Tibial nerve (tissue), 3 donors: ENCODE measurements around a stretch of chr4.

GRCh38 chr4:151540507-151541211, 131.7 kb downstream of the FHIP1A start:
- PRO-cap = no peak
- RAMPAGE, long total RNA, 3 experiments = no peak in any of the 3 experiments

GRCh38 chr4:151687831-151688527, 72.8 kb downstream of the GATB start:
- PRO-cap = no peak
- RAMPAGE, long total RNA, 3 experiments = no peak in any of the 3 experiments

DNA sequence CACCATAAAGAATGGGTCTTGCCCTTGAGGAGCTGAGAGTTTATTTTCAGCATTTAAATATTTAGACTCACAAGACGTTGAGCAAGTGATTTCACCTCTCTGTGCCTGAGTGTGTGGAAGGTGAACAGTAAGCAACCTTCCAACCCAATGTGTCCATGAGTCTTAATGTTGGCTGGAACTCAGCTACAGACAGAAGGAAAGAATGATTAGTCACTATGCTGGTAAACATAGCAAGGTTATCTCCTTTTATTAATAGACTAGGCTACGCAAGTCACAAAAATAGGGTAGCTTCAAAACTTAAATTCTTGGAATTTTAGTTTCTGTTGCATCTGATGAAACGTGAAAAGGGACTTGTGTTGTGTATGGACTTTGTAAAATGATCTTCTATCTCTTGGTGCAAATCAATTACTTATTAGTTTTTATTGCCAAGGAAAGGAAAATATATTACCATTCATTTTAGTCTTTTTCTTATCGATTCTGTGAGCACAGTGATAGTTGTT, 277.5 kb upstream of the GATB start:
- PRO-cap = no peak
- RAMPAGE, long total RNA, 3 experiments = no peak in any of the 3 experiments

DNA sequence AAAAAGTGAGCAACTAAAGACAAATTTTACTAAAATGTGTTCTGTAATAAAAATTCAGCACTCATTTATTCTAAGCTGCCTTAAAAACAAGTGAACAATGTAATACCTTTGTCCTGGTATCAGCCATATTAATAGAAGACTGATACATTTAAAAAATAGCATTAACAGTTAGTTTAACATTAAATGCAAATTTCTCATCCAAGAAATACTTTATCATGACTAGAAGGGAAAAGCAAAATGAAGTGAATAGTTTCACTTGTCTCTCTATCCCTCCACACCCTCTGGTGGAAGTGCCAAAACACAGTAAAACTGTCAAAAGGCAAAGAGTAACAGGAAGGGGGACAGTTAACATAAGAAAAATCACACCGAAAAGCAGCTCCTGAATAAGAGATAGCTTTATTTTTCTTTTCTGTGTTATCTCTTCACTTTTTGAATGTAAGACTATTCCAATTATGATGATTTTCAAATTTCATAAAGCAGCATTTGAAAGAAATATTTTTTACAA, 187.3 kb downstream of the FBXW7 start:
- PRO-cap = no peak
- RAMPAGE, long total RNA, 3 experiments = no peak in any of the 3 experiments

DNA sequence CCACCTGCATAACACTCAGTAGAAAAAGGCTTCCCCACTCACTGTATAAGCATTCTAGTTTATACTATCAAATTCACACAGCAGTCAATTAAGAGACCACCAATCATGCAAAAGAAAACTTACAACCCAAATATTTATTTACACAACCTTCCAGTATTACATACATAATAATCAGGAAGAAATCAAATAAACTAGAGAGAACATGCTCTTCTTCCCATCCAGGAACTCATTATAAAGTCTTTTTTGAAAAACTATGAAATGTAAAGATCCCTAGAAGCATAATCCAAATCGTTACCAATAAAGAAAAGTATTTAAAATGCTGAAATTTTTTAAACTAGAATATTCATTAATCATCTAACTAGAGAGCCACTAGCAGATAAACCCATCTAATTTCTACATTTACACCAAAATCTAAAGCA, 11.0 kb downstream of the FBXW7 start:
- PRO-cap = no peak
- RAMPAGE, long total RNA, 3 experiments = no peak in any of the 3 experiments

- PRO-cap = no peak
- RAMPAGE, long total RNA, 3 experiments = no peak in any of the 3 experiments
Observed at GRCh38 chr4:152590090-152590828, 54.4 kb upstream of the FBXW7 start.

DNA sequence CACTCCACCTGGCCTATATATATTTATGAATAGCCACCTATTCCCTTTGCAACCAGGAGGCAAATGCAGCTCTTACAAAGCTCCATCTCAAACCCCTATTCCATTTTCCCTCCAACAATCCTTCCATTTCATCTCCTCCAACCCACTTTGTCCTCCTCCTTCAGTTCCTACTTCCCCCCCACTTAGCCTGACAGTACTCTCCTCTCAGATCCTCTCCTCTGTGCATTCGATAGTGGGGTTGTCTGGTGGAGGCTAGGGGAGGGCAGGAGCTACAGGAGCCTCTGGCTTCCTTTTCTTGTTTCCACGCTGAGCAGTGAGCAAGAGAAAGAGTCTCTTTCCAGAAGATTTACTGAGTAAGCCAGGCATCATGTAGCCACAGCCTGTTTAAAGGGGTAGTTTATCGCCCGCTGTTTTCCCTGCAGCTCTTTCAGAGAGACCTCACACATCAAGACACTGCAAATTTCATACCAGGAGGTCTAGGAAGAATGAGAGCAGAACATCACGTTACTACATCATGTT, 33.2 kb downstream of the TMEM154 start:
- PRO-cap = no peak
- RAMPAGE, long total RNA, 3 experiments = no peak in any of the 3 experiments

DNA sequence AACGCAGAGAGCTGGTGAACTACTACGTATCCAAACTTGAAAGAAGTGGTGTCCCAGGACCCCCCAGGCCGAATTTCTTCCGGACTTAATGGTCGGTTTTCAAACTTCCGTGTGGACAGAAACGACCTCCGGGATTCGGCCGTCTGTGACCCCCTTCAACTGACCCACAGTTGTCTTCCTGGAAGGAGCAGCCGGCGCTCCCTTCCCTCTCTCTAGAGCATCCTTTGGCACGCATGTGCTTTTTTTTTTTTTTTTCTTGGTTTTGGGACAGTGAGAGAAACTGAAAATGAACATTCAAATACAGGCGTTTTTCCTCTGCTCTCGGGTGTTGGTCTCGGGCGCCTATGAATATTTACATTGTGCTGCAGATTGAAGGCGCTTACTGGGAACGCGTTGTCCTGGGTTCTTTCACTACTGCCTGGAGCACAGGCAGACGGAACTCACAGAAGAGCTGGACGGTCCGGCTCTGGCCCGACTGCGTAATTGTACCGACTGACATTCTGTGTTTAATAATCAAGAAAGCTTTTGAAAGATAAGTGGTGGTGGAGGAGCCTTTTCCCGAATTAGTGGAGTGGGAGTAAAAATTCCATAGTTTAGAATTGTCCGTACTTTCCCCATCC, 1.9 kb downstream of the FHDC1 start:
- PRO-cap = bidirectional peak, plus-strand start at position 436 of the sequence, minus-strand start at position 346 of the sequence
- RAMPAGE, long total RNA, 3 experiments = no peak in any of the 3 experiments

DNA sequence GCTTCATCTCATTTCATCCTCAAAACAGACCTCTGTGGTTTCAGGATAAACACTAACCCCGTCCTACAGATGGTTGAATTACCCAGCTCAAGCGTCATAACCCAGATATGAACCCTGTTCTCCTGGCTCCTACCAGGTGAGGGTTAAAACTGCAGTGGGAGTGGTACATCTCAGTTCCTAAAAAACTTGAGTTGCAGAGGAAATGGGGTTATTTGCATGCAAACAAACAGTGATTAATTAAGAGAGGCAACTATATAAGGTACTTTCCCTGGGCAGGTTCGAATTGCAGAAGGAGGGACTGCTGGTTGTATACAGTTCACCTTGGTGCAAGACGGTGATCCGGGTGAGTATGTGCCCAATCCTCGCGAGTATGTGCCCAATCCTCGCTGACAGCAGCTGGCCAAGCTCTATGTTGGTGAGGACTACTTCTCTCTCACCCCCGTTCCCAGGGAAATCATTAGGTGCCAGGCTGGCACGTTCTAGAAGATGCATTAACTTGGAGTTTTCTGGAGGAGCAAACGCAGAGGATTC, 72.6 kb downstream of the FHDC1 start:
- PRO-cap = no peak
- RAMPAGE, long total RNA, 3 experiments = no peak in any of the 3 experiments

- PRO-cap = no peak
- RAMPAGE, long total RNA, 3 experiments = no peak in any of the 3 experiments
Observed at GRCh38 chr4:153067418-153067721, 131.2 kb downstream of the FHDC1 start.

DNA sequence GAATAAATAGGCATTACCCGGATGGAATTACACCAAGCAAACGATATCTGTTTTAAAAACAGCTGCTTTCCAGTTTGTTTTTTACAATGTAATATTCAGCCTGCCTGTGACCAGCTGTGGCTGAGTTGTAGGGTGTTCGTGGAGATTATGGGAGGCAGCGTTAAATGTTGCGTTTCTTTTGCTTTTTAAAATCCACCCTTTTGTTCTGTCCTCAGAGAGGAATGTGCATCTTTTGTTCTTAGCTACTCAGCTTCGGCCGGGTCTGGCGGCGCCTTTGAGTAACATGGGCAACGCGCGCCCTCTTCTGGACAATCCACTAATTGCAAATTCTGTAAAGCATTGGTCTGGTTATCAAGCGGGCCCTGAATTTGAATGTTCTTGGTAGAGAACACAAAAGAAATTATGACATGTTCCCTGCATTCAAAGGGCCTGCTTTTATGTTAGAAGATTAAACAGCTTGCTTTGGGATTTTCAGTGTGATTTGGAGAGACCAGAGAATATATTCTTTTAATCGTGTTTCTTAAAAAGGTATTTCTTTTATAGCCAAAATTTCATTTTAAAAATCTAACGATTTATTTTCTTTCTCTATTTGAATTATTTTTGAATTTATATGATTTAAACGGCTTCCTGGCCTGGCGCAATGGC, 76.3 kb upstream of the TRIM2 start:
- PRO-cap = no peak
- RAMPAGE, long total RNA, 3 experiments = no peak in any of the 3 experiments

DNA sequence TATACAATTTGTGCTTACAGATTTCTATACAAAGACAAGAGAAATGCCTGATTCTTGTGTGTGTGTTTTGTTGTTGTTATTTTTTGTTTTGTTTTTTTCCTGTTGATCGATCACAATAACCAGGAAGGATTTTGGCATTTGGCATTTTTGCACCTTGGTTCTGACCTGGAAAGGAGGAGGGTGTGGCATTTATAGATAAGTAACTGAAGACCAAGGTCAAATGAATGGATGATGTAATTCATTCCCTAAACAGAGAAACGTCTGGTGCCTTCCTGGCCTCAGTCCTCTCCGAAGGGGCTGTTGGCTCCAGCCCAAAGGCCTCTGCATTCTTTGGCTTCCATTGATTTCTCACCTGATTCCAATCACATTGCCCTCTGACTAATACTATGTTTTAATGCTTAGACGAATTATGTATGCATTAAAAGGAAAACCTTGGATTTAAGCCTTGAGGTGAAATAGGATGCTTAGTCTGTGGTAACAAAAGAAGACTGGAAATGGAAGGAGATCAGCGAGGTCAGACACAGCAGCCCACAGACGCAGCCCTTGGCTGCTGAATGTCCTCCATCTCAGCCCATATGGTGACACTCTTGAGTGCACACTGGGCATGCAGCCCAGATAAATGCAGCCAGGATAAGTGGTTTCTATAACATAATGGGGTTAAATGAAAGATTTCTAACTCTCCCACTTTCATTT, 60.6 kb upstream of the TRIM2 start:
- PRO-cap = no peak
- RAMPAGE, long total RNA, 3 experiments = no peak in any of the 3 experiments

DNA sequence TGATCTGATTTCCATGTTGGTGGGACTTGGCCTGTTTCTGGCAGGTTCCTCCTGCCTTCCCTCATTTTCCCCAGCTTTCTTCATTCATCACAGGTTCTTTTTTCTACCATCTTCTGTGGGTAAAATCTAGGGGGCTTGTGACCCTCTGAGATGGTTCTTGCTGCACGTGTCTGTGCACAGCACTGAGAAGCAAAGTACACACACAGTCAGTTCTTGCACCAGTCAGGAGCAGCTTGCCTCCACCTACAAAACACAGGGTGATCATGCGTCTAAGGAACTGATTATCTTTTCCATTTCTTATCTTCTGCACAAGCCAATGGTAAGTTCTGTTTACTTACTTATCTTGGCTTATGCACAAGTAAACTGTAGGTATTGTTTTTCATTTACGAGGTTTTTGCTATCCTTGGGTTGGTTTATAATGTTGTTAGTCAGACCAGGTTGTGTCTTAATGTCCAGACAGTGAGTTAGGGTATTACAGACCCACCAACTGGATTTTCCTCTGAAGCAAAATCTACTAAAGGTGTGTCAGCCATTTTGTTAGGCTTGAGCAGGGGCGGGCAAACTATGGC, 40.7 kb downstream of the TRIM2 start:
- PRO-cap = no peak
- RAMPAGE, long total RNA, 3 experiments = no peak in any of the 3 experiments

GRCh38 chr4:153344824-153345792, 620 bp downstream of the MND1 start:
- PRO-cap = no peak
- RAMPAGE, long total RNA, 3 experiments = no peak in any of the 3 experiments

DNA sequence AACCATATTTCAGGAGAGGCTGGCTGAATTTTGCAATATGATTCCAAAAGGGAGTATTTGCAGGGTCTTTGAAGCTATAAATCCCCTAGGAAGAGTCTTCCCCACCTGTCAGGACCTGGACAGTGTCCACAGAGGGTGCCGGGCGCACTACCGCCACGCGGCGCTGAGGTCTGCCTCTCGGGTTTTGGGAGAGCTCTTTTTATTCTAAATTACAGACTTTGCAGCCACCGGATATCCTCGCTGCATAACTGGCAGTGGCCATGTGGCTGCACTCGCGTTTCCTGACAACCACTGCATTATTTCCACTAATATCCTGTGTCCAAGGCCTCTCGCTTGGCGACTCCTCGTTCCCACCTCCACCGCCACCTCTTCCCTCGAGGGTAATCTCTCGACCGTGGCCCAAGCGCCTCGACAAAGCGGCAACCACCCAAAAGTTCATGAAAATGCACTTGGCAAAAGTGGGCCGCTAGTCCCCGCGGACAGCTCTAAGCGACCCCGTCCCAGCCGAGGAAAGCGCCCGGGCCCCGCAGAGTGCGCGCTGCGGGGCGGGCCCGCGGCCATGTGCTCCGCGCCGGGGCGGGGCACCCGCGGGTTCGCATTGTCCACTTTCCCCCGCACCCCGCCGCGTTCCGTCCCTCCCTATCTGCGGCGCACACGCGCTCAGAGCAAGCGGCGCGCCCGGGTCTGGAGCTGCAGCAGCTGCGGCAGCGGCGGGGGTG, 457 bp upstream of the TMEM131L start:
- PRO-cap = bidirectional peak, plus-strand start outside the sequence, minus-strand start at position 686 of the sequence
- RAMPAGE, long total RNA, 3 experiments = no peak in any of the 3 experiments

DNA sequence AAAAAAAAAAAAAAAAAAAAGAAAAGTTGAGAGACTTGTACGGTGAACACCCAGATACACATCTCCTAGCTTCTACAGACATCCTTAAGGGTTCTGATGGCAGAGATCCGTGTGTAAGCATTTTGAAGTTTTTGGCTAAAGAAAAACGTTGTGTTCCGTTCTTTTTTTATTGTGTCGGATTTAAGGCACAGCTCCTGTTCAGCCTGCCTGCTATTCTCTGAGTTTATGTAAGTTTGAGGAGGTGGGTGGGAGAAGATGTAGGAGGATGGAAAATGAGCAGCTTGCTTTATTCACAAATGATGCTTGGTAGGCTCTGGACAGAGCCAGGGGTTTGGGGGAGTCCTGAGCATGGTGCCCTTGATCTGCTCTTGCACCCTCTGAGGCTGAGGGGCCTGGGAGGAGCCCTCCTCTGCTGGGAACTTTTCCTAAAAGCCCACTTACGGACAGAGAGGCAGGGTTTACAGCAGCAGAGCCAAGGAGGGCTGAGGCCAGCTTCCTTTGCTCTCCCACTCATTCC, 31.8 kb downstream of the TMEM131L start:
- PRO-cap = no peak
- RAMPAGE, long total RNA, 3 experiments = no peak in any of the 3 experiments

DNA sequence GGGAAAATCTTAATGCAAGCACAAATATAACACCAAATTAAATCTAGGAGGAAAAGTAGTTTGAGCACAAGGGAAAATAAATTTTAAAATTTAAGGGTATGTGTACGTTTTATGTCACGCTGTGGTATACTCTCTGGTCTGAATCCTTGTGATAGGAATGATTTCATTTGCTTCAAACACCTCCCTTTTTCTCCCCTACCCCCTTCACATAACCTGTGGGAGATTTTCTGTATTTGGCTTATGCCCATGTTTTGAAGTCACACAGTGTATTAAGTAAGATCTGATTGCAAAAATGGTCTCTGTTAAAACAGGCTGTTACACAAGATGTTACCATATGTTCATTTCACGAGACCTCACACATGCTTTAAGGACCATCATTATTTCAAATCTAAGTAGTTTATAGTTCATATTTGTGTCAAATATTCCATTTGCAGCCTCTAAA, 63.4 kb downstream of the TMEM131L start:
- PRO-cap = no peak
- RAMPAGE, long total RNA, 3 experiments = no peak in any of the 3 experiments

- PRO-cap = no peak
- RAMPAGE, long total RNA, 3 experiments = no peak in any of the 3 experiments
Observed at GRCh38 chr4:153530461-153530940, 64.3 kb downstream of the TMEM131L start.

DNA sequence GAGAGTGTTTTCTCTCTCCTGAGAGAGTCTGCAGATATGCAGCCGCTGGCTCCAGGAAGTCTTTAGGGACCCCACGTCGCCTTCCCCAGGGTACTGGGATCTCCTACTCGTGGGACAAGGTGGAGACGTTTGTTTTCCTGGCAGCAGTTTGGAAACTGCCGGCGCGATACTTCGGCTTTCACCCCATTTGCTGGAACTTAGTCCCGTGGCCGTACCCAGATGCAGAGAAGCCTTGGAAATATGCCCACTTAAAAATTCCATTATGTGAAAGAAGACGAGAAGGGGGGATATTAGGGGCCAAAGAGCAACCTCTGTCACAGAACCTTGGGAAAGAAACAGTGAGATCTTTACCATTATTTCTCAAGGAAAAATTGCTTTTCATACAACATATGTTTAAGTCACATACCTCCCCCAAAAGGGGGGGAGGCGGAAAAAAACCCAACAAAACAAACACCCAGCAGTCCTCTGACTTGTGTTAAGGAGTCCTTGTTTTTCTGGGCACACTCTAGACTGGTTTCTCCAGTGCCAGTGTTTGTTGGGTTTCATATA, 72.7 kb downstream of the TMEM131L start:
- PRO-cap = no peak
- RAMPAGE, long total RNA, 3 experiments = no peak in any of the 3 experiments

DNA sequence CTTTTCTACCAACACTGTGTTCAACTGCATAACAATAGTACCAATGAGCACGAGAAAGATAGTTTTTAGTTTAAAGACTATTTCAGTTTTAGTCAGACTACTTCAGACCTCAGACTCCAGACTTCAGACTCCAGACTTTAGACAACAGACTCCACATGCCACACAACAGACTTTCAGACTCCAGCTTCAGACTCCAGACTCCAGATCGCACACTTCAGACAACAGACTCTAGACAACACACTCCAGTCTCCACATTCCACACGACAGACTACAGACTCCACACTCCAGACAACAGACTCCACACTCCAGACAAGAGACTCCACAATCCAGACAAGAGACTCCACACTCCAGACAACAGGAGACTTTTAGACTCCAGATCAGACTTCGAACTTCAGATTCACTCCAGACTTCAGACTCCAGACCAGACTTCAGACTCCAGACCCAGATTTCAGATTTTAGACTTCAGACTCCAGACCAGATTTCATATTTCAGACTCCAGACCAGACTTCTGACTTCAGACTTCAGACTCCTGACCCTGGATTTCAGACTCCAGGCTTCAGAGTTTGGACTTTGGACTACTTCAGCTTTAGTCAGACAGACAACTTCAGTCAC, 29.1 kb upstream of the TLR2 start:
- PRO-cap = no peak
- RAMPAGE, long total RNA, 3 experiments = start-site peak on the plus strand in 1 of 3 experiments, centred at position 235 of the sequence, 6 reads per replicate